Thoracic aorta endothelial cell (primary cell): ENCODE measurements around the gene ZBTB44.

- CAGE, long polyA plus RNA, result no peak
Observed at GRCh38 chr11:130179848-130180455, 20.4 kb downstream of the ST14 start.

DNA sequence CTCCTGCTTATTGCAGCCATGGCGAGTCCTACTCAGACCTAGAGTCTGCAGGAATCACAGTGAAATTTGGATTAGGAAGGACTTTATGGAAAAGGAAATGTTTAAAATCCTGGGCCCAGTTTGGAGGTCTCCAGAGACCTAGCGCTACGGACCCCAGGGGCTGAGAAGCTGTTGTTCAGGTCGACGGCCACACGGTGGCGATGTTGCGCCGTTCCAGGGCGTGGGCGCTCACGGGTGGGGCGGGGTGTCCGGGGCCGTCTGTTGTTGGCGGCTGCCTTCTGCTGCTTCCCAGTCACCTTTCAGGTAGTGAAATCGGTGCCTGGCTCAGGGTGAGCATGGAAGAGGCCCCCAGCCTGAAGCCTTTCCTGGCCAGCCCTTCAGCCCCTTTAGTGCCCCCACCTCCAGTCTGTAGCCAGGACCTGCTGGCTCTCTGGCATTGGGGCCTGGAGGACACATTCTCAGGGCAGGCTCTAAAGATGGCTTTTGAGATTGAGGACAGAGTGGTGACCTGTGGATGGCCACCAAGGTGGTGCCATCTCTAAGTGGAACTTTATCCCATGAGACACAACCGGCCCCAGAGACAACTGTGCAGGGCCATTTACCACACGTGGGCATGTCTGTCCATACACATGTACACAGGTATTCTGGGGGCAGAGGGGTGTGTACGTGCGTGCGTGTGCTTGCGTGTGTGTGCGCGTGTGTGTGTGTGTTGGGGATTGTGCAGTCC is 53.6 kb downstream of the ST14 start:
- CAGE, long polyA plus RNA, result no peak

- CAGE, long polyA plus RNA, result no peak
Observed at GRCh38 chr11:130313850-130314973, at the start of gene ZBTB44. TSS of gene ZBTB44 (minus strand) at chr11:130314917.

DNA sequence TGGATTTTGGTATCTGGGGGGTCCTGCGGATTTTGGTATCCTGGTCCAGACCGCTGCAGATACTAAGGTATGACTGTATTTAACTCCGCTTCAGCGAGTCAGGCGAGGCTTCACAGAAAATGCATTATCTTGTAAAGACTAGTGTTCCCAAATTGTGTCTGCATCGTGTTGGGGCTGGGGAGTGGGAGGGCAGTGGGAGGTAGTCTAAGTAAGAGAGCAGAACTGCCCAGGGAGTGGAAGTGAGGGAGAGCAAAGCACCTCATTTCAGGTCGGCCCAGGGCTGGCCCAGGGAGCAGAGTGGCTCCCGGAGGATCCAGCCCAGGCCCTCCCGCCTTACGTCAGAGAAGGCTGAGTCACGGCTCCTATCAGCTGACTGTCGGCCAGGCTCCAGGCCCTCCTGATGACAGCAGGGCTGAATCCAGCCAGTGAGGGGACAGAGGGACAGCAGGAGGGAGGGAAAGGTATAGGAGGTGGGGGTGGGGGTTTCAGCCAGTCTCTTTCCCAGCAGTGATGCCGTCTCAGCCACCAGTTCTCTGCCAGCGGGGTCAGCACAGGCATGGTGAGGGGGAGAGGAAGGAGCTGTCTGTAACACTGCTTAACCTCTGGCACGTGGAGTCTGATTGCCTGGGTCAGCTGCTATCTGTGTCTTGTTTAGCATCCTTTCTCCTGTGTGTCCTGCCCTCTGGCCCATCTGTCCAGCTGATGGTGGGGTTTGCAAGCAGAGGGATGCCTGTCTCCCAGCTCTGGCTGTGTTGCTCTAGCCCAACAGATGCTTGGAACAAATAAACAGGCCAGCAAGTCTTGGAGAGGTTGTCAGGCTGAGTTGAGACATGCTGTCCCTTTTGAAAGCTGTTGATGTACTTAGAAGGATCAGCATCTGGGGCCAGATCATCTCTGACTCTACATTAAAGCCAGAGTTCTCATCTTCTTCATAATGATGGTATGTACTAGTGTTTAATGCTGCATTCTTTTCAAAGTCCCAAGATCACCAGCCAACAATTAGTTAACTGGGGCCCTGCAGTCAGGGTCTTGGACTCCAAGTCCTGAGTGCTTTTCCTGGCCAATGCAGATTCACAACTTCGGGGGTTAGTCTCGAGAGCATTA is 74.0 kb downstream of the ADAMTS15 start:
- CAGE, long polyA plus RNA, result no peak

GRCh38 chr11:130726017-130726723 is 190.1 kb downstream of the SNX19 start:
- CAGE, long polyA plus RNA, result no peak

- CAGE, long polyA plus RNA, result no peak
Observed at GRCh38 chr11:130896948-130898459, 18.8 kb downstream of the SNX19 start.

DNA sequence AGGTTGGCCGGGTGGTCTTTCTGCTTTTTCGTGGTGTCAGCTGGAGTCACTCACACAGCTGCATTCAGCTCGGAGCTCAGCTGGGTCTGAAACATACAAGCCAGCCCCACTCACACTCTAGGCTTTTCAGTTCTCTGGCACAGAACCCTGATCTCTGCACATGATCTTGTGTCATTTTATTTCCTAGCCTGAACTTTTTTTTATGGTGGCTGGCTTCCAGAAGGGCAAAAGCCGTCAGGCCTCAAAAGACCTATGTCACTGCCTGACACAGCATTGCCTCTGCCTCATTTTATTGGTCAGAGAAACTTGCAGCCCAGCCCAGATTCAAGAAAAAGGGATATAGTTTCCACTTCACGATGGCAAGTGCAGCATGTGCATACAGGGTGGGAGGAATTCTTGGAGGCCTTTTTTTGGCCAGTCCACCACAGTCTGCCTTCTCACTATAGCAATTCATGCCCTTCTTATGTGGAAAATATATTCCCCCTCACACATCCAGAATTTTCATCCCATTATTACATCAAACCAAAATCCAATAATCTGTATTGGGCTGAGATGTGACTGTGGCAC is 117.9 kb downstream of the NTM start:
- CAGE, long polyA plus RNA, result no peak

GRCh38 chr11:131642900-131643322 is 272.5 kb downstream of the NTM start:
- CAGE, long polyA plus RNA, result no peak

DNA sequence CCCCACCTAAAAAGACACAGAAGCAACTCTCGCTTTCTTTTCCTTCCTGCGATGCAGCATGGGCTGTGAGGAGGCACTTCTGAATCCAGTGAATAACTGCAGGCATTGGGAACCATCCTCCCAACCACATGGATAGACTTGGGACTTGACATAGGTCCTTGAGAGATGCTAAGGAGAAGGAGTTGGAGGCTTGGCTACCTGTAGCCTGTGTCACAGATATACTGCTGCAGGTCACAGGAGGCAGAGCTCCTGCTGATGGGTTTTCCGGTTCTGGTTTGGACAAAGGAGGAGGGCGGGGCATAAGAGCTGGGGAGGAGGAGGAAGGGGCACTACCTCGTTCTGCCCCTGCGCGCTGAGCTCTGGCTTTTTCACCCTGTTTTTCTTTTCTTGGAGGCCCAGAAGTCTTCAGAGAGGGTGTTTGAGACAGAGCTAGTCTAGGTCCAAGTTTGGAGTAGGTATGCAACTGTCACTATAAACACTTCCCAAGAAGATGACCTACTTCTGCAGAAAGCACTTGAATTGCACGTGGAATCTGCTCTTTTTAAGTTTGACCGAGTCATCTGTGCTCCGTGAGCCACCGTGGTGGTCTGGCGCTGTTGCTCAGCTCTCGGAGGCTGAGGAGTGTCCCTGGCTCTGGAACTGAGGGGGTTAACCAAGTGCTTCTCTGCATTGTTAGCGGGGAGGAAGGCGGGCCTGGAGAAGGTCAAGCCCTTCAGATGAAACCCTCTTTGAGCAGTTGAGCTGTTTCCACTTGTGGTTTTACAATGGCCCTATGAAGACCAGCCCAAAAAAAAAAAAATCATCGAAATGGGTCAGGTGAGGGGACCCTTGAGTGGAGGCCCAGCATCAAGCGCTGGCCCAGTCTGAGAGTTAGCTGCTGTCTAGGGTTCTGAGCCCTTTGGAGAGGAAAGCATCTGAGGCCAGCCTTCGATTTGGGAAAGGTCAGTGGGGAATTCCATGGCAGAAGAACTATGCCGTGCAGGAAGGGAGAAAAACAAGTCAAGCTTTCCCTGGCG is 286.3 kb downstream of the NTM start:
- CAGE, long polyA plus RNA, result no peak

DNA sequence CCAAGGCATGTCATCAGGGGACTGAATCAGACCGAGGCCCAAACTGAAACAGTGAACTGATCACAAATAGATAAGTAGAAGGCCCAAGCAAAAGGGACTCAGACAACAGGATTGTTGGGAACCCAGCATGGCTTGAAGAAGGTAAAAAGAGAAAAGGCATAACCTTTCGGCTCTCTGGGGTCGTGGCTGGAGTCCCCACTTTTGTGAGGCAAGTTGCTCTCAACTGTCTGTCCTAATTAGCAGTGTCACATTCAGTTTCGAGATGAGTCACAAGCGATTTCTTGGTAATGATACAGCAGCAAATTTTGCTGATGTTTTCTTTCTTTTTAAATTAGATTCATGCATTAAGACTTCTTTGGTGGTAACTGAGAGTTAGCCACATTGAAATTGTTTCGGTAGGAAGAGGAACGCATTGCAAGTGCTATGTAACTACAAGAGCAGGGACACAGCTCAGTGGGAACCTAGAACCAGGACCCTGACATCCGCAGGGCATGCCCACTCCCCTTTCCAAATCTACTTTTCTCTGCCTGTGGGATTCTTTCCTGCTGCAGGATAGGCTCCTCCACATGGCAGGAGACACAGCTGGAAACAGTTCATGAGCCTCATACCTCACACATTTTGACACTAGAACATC is 987.4 kb downstream of the NTM start:
- CAGE, long polyA plus RNA, result no peak

DNA sequence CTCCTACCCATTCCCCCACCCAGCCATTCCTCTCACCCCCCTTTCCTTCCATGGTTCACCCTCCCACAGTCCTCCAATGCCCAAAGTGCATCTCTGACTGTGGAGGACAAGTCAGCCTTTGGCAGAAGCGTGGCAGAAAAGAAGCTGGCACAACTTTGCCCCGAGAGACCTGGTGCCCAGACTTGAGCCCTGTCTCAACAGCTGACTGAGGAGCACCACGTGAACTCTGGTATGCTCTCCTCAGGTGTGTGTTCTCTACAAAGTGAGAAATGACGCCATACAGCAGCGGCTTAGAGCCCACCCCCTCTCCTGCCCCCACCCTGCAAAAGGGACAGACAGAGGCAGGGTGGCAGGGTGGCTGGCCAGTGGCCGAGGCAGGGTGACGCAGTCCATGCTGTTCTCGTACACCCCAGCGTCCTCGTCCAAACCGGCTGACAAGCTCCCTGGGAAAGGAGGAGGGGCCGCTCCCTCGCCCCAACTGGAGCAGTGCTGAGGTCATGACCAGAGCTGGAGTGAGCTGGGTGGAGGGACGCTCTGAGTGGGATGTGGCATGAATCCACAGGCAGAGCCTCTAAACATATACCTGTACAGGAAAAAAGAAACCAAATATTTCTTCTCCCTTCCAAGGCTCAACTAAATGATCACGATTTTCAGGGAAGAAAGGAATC is 30.2 kb downstream of the OPCML start:
- CAGE, long polyA plus RNA, result no peak

DNA sequence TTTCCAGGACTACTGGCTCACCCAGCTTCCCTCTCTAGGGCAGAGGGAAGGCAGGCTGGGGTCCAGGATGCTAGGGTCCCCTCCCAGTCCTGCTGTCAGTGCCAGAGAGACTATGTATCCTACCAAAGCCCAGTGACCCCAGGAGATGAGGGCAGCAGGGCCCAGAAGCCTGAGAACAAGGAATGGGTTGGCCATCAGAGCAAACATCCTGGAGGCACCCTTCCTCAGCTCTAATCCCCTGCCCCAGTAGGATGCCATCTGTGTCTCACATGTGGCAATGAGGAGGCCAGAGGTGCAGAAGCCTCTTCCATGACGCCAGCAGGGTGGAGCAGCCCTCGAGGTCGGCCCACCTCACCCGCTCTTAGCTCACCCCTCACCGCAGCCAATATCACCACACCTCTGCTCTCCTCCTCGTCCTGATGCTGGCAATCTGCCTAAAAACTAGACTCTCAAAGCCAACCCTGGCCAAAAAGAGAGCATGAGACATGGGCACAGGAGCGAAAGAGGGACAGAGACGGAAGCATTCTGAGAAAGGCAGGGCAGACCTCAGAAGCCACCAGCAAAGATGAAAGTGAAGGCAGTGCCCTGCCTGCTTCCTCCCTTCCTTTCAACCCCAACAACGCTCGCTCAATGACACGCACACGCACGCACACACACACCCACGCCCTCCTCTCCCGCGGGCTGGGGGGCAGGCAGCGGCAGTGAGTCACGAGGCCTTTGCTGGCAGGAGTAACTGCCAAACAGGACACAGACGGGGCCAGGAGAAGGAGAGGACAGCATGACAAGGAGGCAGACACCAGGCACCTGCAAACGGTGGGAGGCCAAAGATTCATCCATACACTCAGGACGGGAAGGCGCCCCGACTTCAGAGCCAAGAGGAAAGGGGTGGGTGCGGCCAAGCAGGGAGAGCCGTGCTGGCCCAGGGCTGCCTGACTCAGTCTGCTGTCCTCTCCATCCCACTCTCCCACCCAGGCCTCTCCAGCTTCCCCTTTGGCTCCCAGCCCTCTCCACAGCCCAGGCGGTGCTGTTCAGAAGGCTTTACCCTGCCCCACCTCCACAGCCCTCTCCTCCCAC is 11.6 kb downstream of the IGSF9B start:
- CAGE, long polyA plus RNA, result no peak

DNA sequence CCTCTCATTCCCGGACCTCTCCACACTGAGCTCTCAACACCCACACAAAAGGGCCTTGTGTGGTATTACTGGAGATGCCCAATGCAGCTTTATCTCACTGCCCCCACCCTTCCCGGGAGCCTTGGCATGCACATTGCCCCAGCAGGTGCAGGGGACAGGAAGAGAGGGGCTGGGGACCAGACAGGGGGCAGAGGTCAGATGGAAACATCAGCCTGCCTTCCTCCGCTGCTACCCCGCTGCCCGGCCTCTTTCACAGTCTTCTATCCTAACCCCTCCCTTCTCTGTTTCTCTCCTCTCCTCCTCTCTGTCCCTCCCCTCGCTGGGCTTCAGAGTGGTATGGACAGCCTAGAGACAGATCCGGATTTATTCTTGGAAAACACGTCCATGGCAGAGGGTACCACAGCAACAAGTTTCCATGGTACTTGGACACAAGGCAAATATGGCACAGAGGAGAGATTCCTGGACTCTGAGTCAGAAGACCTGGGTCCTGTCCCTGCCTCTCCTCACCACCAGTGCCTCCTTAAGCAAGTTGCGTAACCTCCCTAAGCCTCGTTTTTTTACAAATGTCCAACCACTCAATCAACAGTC is 8.3 kb upstream of the IGSF9B start:
- CAGE, long polyA plus RNA, result no peak

- CAGE, long polyA plus RNA, result no peak
Observed at GRCh38 chr11:134033390-134034511, 35.1 kb upstream of the JAM3 start.

GRCh38 chr11:134036991-134037741 is 31.7 kb upstream of the JAM3 start:
- CAGE, long polyA plus RNA, result no peak

DNA sequence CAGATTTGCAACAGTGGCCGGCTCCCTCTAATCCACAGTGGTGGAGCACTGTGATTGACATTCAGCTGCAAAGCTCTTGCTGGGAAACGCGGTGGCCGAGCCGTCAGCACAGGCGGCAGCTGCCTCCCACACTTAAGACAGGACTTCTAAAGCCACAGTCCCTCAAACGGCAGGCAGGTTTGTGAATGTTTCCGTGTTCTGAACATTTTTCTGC is 31.2 kb upstream of the JAM3 start:
- CAGE, long polyA plus RNA, result no peak

- CAGE, long polyA plus RNA, result no peak
Observed at GRCh38 chr11:134069862-134070106, 912 bp downstream of the JAM3 start.

DNA sequence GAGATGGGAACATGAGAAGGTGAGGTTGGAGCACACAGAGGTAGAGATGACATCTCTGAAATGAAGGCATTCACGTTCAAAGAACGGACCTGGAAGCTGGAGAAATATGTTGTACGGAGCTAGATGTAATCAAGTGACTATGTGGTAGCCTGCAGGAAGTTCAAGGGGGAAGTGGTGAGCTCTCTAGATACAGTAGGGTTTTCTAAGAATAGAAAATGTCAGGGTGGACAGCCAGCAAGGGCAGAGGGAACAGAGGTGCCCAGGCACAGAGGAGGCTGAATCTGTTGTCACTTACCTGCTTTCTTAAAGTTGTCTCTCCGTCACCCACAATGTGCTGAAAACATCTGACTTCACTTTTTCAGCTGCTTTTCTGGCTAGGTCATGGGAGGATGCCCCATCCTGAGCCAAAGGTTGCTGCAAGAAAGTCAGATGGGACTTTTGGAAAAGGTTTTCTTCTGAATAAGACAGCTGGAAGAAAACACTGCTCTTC is 171.4 kb upstream of the B3GAT1 start:
- CAGE, long polyA plus RNA, result no peak

- CAGE, long polyA plus RNA, result no peak
Observed at GRCh38 chr11:134639957-134640284, 227.9 kb upstream of the B3GAT1 start.

DNA sequence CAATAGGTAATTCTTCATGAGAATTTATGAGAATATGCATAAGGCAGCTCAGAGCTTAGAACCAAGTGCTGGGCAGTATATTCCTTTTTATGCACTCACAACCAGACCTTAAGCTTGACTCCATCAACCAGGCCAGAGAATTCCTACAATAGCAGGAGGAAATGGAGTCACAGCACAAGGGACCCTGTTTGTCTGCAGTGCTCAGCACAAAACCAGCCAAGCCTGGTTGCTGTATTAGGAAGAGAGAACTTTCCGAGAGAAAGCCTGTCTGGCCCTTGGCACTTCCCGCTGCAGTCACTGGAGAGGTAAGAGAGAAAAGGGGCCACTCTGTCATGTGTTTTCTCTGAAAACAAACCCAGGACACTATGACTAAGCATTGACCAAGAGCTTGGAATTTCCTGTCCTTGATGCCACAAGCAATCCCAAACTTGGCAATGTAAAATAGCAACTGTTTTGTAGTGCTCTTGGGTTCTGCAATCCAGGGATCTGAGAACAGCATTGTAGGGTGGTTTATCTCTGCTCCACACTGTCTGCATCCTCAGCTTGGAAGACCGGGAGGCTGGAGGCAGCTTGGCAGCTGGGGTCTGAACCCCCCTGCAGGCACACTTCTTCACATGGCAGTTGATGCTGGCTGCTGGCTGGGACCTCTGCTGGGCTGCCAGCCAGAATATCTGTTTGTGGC is 537.0 kb upstream of the B3GAT1 start:
- CAGE, long polyA plus RNA, result no peak